Omental fat pad (tissue), 4 donors: ENCODE data around the gene ZNF276.

DNA sequence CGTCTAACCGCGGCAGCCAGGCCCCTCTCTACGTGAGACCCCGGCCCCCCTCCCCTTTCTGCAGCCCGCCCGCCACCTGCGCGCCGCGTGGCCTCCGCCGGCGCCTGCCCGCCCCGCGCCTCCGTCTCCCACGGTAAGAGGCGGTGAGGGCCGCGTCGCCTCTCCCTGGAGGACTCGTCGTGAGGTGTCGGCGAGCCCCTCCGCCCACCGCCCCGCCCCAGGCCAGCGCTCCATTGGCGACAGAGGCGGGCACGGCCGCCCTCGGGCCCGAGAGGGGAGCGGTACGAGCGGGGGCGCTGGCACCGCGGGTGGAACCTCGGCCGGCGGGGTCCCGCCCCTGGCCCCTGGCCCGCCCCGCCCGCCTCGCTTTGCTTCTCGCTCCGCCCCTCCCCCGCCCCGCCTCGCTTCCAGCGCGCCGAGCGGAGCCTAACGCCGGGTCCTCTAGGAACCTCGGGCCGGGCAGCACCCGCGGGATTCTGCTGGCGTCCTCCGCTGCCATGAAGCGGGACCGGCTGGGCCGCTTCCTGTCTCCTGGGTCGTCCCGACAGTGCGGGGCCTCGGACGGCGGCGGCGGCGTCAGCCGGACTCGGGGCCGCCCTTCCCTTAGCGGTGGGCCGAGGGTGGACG, at the start of gene ZNF276:
ZNF276 (plus strand) TSS at position 394 of the 627 bp plus-strand sequence.
- PRO-cap = no peak
- RAMPAGE, long total RNA, 4 experiments = no peak in any of the 4 experiments

DNA sequence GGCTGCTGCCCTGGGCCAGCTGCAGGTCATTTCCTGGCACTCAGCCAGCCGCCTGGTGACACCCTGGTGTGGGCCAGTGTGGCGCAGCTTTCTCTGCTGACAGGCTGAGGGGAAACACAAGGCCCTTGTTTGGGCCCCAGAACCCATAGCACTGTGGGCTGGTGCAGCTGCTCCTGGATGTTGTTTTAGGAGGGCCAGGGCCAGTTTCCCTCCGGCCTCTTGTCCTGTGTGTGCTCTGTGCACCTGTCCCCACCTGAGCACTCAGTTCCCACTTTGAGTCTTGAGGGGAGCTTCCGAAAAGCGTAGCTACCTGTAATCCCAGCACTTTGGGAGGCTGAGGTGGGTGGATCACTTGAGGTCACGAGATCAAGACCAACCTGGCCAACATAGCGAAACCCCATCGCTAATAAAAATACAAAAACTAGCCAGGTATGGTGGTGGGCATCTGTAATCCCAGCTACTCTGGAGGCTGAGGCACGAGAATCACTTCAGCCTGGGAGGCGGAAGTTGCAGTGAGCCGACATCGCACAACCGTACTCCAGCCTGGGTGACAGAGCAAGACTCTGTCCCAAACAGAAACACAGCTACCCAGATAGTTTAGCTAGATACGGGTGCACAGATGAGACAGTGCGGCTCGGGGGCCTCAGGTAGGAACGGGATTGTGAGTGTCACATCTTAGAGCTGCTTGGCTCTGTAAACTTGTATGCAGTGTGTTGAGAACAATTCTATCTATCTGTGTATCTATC, 2.9 kb downstream of the ZNF276 start:
- PRO-cap = no peak
- RAMPAGE, long total RNA, 4 experiments = no peak in any of the 4 experiments

DNA sequence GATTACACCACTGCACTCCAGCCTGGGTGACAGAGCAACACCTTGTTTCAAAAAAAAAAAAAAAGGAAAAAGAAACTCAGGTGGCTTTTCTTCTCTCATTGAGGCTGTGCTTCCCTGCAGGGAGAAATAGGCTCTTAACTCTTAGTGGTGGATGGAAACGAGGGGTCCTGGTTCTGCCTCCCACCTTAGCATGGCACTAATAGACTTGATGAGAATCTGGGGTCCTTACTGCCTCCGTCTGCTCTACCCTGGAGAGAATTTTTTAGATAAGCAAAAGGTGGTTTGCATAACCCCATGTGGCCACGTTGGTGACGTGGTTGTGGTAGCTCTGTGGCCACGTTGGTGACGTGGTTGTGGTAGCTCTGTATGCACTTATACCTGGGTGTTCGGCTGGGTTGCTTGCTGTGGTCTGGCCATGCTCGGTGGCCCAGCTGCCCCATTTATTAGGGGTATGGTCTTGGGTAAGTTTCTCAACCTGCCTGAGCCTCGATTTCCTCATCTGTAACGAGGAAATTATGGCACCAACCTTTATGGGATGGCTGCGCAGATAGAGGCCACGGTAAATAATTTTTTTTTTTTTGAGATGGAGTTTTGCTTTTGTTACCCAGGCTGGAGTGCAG, 13.0 kb downstream of the SPIRE2 start:
- PRO-cap = no peak
- RAMPAGE, long total RNA, 4 experiments = no peak in any of the 4 experiments

GRCh38 chr16:89842814-89843274, 14.6 kb downstream of the SPIRE2 start:
- PRO-cap = no peak
- RAMPAGE, long total RNA, 4 experiments = no peak in any of the 4 experiments

GRCh38 chr16:89863769-89864814, 9.3 kb upstream of the TCF25 start:
- PRO-cap = no peak
- RAMPAGE, long total RNA, 4 experiments = no peak in any of the 4 experiments

- PRO-cap = no peak
- RAMPAGE, long total RNA, 4 experiments = no peak in any of the 4 experiments
Observed at GRCh38 chr16:90008718-90009432, 10.4 kb downstream of the DBNDD1 start.